RPMI7951 (cell line): ENCODE results near the gene LY75.

- RAMPAGE, long total RNA, result no peak
Measured at GRCh38 chr2:157415542-157416359, 28.1 kb downstream of the CYTIP start.

GRCh38 chr2:157428341-157429264, 15.3 kb downstream of the CYTIP start:
- RAMPAGE, long total RNA, result no peak

DNA sequence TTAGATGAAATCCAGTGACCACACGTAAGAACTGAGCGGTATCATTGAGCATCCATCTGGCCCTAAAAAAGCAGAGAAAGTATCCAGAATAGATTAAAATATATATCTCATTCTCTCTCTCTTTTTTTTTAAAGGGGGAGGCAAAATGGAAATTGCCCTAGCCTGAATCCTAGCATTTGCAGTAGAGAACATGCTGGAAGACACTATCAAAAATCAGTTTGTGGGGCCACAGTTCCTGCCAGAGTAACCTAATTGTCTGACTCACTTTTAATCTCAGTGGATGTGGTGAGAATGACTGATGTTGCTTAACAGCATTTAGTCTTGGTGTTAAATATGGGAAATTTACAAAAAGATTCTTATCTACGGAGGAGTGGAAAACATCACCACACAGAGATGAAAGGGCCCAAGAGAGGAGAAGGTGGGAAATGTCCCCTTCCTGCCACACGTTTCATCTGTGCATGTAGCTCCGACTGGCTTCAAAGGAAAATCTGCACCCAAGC, 20.3 kb upstream of the CYTIP start:
- RAMPAGE, long total RNA, result no peak

DNA sequence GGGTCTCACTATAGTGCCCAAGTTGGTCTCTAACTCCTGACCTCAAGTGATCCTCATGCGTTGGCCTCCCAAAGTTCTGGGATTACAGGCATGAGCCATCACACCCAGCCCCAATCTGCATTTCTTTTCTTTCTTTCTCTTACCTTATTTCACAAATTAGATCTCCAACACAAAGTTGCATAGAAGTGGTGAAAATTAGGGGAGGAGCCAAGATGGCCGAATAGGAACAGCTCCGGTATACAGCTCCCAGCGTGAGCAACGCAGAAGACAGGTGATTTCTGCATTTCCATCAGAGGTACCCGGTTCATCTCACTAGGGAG, 71.0 kb upstream of the CYTIP start:
- RAMPAGE, long total RNA, result no peak

- RAMPAGE, long total RNA, result no peak
Measured at GRCh38 chr2:158191150-158191503, 89.5 kb downstream of the UPP2 start.

- RAMPAGE, long total RNA, result no peak
Measured at GRCh38 chr2:158456109-158456514, 441 bp downstream of the CCDC148 start.

DNA sequence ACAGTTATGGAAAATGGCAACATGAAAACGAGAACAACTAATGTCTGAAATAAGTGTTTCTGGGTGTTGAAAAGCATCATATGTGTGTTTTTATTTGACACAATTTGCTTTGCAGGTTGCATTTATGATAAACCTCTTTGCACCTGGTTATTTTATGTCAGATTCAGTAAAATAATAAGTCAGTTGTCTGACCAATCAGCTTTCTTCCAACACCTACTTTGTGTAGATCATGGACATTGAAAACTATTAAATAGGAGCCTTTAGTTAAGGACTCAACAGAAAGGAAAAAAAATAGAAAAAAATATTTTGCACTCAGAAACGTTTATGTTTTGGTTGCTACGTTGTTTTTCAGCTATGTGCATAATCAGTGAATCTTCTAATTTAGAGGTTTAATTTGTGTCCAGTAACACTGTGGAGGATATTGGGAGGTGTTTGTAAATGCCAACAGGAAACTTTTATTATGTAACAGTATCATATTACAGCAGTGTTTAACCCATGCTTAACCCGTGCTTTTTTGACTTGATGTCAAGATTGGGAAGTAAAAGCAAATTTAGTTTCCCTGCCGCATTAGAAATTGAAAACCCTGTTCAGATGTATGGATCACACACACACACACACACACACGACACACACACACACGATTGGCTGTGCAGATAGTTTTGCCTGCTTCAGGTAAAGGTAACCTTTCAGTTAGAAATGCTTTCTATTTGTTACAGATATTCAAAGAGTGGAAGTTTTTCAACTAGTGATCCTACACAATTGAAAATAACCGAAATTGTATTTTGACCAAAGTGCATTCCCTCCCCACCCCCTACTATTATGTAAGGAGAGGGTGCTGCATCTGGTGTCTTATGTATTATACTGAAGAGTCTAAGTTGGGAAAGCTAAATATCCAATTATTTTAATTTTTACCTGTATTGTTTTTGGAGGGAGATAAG, 2.7 kb downstream of the PKP4 start:
- RAMPAGE, long total RNA, result no peak

GRCh38 chr2:158663257-158664079, 131.6 kb upstream of the DAPL1 start:
- RAMPAGE, long total RNA, result no peak

GRCh38 chr2:158968145-158968287, 424 bp upstream of the TANC1 start:
- RAMPAGE, long total RNA, result no peak

- RAMPAGE, long total RNA, result no peak
Measured at GRCh38 chr2:159145305-159145808, 141.1 kb downstream of the WDSUB1 start.

- RAMPAGE, long total RNA, result no peak
Measured at GRCh38 chr2:159153292-159154031, 133.0 kb downstream of the WDSUB1 start.

DNA sequence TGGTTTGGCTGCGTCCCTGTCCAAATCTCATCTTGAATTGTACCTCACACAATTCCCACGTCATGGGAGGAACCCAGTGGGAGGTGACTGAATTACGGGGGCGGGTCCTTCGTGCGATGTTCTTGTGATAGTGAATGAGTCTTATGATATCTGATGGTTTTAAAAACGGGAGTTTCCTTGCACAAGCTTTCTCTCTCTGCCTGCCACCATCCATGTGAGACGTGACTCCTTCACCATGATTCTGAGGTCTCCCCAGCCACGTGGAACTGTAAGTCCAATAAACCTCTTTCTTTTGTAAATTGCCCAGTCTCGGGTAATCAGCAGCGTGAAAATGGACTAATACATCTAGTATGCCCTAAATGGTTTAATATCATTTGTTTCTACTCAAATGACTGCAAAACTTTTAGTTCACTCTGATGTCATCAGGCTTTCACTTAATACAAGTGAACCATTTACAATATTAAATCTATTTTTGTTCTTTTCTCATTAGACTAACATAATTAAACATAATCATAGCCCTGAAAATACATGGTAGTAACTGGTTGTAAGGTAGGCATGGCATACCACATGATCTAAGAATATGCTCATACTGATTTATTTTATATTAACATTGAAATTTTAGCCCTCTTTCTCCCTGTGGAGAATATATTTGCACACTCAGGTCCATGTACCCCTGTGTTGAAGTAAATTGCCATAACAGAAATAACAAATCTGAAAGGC, 70.0 kb downstream of the BAZ2B start:
- RAMPAGE, long total RNA, result no peak

GRCh38 chr2:159738468-159738854, 26.2 kb downstream of the MARCHF7 start:
- RAMPAGE, long total RNA, result no peak

GRCh38 chr2:159769319-159770278, 28.4 kb downstream of the CD302 start:
- RAMPAGE, long total RNA, result no peak

GRCh38 chr2:159796889-159797334, 1.1 kb downstream of the CD302 start:
- RAMPAGE, long total RNA, result no peak

- RAMPAGE, long total RNA, result no peak
Measured at GRCh38 chr2:159904633-159905362, at the start of gene LY75. LY75 (minus strand) TSS chr2:159904756.

DNA sequence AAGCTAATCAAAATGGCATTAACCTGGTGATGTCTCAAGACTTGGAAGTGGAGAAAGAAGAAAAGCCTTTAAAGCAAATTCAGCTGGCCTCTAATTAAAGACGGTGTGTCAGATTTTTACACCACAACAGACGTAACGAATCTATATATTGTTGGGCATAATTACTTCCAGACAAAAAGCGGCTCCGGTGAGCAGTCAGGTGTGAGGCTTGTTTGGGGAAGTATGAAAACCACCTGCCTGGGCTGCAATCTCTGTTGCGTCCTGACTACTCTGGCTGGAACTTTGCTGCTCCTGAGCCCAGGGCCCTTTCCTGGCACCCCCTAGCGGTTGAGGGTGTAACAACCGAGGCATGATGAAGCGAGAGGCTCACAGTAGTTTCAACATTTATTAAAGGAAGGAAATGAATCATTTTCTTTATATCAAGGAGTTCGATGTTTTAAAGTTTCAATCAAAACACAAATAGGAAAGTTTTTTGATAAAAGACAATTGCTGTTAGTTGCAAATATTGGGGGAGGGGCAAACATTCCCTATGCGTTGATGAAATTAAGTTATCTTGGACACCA, 10.5 kb upstream of the ITGB6 start:
- RAMPAGE, long total RNA, result no peak

DNA sequence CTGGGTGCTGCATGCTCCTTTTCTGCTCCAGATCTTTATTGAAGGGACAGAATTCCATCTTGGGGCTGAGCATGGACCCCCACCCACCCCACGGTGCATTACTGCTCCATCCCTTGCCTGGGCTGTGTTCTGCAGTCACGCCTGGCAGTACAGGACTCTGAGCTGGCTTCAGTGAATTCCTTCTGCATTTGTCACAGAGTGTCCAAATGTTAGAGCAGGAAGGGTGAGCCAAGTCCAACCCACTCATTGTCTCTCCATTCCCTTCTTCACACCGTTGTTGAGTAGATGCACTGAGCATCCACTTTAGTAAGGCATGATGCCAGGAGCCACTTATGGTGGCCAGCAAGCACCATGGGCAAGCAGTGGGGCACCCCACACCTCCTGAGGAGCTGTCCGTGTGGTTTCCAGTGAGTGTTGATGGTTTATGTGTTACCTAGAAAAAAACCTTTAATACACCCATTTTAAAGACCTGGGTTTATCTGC, 14.6 kb upstream of the ITGB6 start:
- RAMPAGE, long total RNA, result no peak

- RAMPAGE, long total RNA, result no peak
Measured at GRCh38 chr2:160367753-160368433, 125.7 kb downstream of the RBMS1 start.

GRCh38 chr2:160406574-160407290, 86.9 kb downstream of the RBMS1 start:
- RAMPAGE, long total RNA, result no peak